Measurements from ENCODE around the genes PRKD2, SELENOW and BSPH1.

DNA sequence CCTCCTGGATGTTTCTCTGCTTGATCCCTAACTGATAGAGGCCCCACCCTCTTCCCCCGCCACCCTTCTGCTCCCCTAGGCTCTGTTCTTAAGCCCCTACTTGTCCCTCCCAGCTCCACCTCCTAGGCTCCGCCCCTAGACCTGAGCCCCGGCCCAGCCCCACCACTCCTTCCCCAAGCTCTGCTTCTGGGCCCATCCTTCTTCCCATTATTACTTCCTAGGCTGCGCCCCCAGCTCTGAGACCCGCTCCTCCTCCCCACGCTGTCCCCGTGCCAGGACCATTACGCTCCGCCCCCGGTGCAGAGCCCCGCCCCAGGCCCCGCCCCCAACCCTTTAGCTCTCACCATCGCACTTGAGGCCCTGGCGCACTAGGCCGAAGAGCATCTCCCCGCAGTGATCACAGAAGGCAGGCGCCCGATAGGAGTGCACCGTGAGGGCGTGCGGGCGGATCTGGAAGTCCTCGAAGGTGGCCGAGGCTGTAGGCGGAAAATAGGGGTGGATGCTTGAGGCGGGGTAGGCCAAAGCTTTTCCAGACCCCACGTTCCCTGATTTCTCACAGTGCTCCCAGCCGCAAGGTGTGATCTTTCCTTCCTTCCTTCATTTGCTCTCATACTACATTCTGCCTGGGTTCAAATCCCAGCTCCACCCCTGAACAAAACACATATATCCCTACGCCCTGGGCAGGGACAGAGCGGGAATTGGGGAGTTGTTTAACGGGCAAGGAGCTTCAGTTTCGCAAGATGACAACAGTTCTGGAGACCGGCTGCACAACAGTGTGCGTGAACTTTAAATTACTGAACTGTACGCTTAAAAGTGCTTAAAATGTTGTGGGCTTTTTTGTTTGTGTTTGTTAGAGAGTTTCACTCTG lies 6.1 kb downstream of the PRKD2 start:
- PRO-cap, result unidirectional peak, plus-strand start at position 400 of the sequence

- PRO-cap, result bidirectional peak, plus-strand start at chr19:46717251, minus-strand start at chr19:46717114; unidirectional peak, plus-strand start at chr19:46717447
These were observed at the start of gene PRKD2 for GRCh38 chr19:46716678-46717847. Gene PRKD2, minus strand, starts transcription at chr19:46717114.

GRCh38 chr19:46722653-46723917 lies 6.2 kb upstream of the PRKD2 start:
- PRO-cap, result no peak

DNA sequence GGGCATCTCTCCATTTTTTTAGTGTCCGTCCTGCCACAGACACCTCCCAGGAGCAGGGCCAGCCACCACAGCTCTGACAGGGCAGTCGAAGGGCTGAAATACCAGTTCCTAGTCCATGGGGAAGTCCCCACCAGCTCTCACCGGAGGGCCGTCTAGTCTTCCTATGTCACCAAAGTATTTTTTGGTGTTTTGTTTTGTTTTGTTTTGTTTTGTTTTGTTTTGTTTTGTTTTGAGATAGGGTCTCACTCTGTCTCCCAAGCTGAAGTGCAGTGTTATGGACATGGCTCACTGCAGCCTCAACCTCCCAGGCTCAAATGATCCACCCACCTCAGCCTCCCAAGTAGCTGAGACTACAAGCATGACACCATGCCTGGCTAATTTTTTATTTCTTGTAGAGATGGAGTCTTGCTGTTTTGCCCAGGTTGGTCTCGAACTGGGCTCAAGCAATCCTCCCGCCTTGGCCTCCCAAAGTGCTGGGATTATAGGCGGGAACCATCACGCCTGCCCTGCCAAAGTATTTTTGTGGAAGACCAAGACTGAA lies 37.9 kb upstream of the NPAS1 start:
- PRO-cap, result no peak

DNA sequence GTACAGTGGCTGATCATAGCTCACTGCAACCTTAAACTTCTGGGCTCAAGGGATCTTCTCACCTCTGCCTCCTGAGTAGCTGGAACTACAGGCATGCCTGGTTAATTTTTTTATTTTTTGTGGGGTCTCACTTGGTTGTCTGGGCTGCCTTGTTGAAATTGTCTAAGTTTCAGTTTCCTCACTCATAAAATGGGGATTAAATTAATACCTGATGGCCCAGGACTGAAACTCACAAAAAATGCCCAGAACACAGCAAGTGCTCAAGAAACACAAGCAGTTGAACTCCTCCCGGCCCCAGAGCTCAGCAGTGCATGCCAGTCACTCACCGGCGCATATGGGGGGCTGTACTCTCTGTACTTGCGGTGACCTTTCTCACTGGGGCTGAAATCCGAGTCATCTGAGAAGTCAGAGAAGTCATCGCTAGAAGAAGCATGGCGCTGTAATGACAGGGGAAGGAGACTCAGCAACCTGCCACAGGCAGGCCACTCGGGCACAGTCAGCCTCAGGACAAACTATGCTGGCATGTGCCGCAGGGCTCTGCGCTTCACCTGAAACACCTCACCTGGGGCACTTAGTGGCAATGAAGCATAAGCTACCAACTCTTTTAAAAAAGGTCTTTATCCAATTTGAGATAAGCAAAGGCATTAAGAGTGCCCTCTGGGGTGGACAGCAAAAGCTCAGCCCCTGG lies 19.8 kb downstream of the ZC3H4 start:
- PRO-cap, result no peak

GRCh38 chr19:47176408-47177405 lies 46.1 kb downstream of the SAE1 start:
- PRO-cap, result no peak

- PRO-cap, result no peak
These were observed 12.1 kb upstream of the BBC3 start for GRCh38 chr19:47242996-47243626.

DNA sequence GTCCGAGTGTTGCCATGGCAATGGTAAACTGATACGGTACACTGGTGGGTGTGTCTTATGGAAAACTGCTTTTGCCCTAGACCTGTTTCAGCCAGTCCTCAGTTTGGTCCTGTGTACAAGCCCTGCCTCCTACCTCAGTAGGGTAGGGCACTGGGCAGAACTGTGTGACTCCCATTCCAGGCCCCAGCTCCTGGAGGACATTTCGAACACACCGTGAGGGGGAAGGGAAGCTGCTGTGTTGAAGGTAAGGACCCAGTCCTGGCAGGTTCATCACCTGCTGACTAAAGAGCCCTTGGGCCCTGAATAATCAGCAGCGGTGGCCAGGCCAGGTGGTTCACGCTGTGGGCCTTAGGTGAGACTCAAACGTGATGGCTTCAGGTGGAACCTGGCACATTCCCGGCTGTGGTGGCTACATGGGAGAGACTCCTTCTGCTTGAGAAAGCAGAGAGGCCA lies 15.2 kb downstream of the INAFM1 start:
- PRO-cap, result unidirectional peak, plus-strand start at position 270 of the sequence

- PRO-cap, result no peak
These were observed 10.4 kb downstream of the C5AR1 start for GRCh38 chr19:47319668-47320780.

- PRO-cap, result no peak
These were observed 30.5 kb downstream of the DHX34 start for GRCh38 chr19:47379687-47380035.

- PRO-cap, result no peak
These were observed 23.6 kb downstream of the ZNF541 start for GRCh38 chr19:47549266-47549854.

DNA sequence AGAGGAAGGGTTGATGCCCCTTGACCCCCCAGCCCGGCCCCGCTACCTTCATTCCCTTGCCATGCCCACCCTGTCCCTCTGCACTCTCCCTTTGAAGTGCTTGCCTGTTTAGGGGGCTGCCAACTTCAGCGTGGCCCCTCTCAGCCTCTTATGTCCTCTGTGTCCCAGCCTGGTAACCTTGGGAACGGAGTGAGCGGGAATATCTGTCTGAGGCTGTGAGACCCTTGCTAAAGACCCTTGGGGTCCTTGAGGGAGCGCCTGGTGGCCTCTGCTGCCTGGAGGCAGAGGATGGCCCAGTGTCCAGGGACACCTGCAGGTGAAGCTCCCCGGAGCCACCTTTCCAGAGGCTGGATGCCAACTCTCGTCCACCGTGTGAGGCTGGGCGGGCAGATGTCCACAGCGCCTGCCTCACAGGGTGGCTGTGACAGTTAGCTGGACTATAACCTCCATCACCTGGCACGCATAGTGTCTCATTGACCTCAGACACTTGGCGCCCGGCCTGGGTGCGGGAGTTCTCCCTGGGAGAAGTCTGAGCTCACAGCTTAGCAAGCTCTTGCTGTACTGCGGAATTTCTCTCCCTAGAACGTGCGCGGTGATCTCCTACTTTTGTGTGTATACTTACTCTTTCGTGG lies 9.7 kb downstream of the BICRA start:
- PRO-cap, result no peak

- PRO-cap, result no peak
These were observed 4.3 kb upstream of the NOP53 start for GRCh38 chr19:47741056-47741436.

DNA sequence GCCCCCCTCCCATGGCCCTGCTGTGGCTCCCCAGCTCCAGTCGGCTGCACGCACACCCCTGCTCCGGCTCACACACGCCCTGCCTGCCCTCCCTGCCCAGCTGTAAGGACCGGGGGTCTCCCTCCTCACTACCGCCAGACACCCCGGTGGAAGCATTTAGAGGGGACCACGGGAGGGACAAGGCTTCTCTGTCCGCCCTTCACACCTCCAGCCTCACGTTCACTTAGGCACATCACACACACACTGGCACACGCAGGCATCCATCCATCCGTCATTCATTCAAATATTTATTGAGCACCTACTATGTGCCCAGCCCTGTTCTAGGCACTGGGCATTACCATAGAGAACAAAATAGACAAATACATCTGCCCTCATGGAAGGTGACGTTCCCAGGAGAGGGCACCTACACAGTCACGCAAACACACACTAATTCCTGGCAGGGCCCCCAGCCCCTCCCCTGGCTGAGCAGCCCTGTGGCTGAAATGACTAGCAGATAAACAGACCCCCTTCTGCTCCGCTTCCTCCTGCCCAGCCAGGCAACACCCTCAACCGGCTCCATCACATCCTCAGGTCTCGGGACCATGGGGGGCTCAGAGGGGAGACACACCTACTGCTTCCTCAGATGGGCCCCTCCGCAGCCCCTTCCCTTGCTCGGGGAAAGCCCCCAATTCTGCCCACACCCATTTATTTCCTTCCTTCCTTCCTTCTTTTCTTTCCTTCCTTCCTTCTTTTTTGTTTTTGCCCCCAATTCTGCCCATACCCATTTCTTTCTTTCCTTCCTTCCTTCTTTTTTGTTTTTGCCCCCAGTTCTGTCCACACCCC lies 3.7 kb upstream of the NOP53 start:
- PRO-cap, result no peak

DNA sequence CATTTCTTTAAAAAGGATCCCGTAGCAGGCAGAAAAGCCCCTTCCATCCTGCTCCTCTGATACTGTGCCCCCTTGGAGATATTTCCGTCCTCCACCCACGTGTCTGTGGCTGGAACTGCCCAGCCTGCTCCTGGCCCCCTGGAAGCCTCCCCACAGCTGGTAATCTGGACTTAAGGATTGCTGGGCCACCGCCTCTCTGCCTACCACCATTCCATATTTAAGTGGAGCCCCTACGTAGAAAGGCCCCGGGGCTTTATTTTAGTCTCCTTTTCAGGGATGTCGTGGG lies 2.8 kb upstream of the NOP53 start:
- PRO-cap, result no peak

DNA sequence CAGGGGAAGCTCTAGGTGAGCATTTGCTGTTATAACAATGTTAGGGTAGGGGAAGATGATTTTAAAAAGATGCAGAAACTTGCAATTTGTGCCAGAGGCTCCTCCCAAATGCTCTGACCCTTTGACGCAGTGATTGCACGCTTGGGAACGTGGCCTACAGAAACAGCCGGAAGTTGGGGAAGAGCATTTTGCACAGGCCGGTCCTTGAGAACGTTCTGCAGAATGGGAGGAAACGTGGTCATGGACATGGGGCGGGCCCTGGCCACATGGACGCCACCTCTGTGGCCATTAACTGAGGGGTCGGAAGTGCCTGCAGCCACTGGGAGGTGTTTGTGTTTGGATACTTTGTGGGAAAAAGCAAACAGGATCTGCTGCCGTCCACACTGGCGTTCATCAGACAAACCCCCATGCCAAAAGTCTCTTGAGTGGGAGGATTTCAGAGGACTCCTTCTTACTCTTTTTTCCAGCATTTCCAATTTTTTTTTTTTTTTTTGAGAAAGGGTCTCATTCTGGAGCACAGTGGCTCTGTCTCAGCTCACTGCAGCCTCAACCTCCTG lies 15.5 kb upstream of the SELENOW start:
- PRO-cap, result no peak

- PRO-cap, result no peak
These were observed 1.0 kb upstream of the SELENOW start for GRCh38 chr19:47777597-47777796.

GRCh38 chr19:47778109-47778952 lies at the start of gene SELENOW:
Gene SELENOW, plus strand, starts transcription at chr19:47778703.
- PRO-cap, result bidirectional peak, plus-strand start at chr19:47778703, minus-strand start at chr19:47778381

GRCh38 chr19:47853135-47853430 lies 6.0 kb upstream of the TPRX2 start:
- PRO-cap, result no peak

- PRO-cap, result no peak
These were observed at the start of gene BSPH1 for GRCh38 chr19:47992110-47992402. Gene BSPH1, minus strand, starts transcription at chr19:47992170.